ENCODE results near the genes COL25A1 and MCUB.

DNA sequence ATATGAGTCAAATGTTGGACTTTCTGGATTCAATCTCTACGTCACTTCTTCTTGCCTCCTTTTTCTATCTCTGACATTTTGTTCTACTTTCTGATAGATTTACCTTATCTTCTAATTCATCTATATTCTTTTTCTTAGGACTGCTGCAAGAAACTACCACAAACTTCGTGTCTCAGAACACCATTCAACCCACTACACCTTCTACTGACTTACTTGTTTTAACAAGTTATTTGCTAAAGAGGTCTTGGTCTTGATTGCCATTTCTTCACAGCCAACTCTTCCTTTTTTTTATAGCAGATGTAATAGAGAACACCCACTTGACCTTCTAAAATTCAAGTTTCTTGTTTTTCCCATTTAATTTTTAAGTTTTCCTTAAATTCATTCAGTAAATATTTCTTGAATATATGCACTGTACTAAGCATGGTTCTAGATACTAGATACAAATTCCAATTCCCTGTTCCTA lies 7.9 kb downstream of the PPA2 start:
- PRO-cap, result no peak

DNA sequence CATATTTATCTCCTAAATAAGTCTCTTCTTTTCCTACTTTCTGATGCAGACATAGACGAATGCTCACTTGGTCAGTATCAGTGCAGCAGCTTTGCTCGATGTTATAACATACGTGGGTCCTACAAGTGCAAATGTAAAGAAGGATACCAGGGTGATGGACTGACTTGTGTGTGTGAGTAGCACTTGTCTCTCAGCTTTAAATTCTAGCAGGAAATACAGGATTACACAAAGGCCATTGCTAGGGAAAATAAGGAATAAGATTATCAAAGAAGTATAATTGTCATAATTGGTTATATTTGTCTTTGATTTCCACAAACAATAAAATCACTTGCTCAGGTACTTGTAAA lies 45.2 kb downstream of the NPNT start:
- PRO-cap, result no peak

GRCh38 chr4:106316672-106317049 lies 311 bp downstream of the AIMP1 start:
- PRO-cap, result no peak

- PRO-cap, result no peak
These were observed 13.2 kb downstream of the GIMD1 start for GRCh38 chr4:106355354-106355718.

DNA sequence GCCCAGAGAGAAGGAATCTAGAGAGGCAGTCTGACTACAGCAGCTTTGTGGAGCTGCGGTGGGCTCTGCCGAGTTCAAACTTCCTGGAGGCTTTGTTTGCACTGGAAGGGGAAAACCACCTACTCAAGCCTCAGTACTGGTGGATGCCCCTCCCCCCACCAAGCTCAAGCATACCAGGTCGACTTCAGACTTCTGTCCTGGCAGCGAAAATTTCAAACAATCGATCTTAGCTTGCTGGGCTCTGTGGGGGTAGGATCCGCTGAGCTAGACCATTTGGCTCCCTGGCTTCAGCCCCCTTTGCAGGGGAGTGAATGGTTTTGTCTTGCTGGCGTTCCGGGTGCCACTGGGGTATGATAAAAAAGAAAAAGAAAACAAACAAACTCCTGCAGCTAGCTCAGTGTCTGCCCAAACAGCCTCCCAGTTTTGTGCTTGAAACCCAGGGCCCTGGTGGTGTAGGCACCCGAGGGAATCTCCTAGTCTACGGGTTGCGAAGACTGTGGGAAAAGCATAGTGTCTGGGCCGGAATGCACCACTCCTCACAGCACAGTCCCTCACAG lies 57.6 kb downstream of the DKK2 start:
- PRO-cap, result no peak

DNA sequence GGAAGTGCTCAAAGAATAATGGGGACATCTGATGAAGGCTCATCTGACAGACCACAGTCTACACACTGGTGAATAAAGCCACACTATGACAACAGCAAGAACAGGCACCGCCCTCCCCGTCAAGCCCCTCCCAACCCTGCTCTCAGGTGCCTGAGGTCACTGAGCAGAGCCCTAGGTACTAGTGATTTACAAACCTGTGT lies 73.6 kb downstream of the PAPSS1 start:
- PRO-cap, result no peak

GRCh38 chr4:107826076-107827173 lies 1.7 kb downstream of the SGMS2 start:
- PRO-cap, result no peak

DNA sequence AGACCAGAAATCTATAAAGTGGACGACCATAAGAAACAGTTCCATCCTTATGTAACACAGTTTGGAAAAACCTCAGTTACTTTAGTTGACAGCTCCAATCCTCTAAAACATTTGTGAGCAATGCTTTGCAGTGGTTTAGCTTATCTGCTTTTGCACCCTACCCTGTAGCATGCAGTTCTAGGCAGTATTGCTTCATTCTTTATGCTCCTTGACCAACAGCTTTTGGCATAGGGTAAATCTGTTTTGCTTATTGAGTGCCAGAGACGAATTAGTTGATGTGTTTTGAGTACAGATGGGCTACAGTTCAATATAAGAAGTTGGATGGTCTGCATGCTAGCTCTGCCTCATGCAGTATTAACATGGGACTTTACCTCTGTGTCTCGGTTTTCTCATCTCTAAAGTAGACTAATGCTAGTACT lies 2.6 kb downstream of the HADH start:
- PRO-cap, result no peak

DNA sequence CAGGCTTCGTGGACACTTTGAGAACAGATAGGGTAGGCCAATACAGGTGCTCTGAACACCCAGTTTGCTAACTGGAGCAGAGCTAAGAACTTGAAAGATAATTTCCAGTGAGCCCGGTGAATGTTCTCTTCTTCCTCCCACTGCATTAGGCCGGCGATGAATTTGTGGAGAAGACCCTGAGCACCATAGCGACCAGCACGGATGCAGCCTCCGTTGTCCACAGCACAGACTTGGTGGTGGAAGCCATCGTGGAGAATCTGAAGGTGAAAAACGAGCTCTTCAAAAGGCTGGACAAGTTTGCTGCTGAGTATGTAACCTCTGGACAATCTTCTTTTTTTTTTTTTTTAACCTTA lies 24.6 kb downstream of the HADH start:
- PRO-cap, result no peak

- PRO-cap, result no peak
These were observed 40.2 kb downstream of the HADH start for GRCh38 chr4:108029988-108030209.

- PRO-cap, result no peak
These were observed 64.4 kb downstream of the HADH start for GRCh38 chr4:108054135-108054459.

- PRO-cap, result no peak
These were observed 87.3 kb downstream of the LEF1 start for GRCh38 chr4:108081324-108081843.

- PRO-cap, result no peak
These were observed 22.4 kb downstream of the LEF1 start for GRCh38 chr4:108146344-108146706.

DNA sequence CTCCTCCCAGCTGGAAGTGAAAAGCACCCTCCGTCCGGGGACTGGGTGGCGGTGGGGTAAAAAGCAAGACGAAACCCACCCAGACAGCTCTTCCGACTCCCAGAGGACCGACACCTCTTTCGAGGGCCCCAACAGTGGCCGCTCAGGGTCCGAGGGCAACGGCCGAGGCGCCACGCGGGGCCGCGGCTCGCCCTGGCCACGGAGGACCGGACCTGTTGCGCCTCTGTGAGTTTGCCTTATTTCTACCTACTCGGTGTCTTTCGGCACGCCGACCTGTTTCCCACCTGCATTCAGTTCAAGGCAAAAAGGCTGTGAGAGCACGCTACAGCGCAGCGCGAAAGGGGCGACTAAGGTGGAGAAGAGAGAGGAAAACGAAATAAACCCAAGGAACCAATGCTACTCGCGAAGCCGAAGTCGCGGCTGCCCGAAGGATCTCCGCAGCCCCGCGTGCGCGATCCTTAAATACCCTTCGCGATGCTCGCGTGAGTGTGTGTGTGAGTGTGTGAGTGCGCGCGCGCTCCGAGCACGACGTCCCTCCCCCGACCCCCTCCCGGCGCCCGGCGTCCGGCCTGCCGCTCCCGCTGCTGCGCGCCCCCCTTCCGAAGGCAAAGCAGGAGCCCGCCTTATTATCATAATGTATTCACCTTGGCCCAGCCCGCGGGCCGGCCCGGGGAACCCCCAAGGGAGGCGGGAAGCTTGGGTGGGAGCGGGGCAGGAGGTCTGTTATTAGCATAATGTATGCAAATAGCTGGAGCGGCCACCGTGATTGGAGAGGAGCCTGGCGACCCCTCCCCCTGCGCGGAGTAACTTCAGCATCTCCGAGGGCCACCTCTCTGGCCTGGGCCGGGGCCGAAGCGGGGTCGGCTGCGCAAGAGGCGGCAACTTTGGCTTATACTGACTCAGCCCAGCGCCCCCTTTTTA lies at the start of gene COL25A1:
Gene COL25A1, minus strand, starts transcription at position 435 of the 921 bp plus-strand sequence.
- PRO-cap, result no peak

DNA sequence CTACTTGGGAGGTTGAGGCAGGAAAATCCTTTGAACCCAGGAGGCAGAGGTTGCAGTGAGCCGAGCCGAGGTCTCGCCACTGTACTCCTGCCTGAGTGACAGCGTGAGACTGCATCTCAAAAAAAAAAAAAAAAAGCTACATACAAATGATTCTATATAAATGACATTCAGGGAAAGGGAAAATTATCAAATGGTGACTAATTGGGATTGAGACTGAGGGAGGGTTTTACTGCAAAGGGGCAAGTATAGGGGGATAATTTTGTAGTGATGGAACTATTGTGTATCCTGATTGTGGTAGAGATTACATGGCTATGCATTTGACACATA lies 31.8 kb upstream of the MCUB start:
- PRO-cap, result no peak

DNA sequence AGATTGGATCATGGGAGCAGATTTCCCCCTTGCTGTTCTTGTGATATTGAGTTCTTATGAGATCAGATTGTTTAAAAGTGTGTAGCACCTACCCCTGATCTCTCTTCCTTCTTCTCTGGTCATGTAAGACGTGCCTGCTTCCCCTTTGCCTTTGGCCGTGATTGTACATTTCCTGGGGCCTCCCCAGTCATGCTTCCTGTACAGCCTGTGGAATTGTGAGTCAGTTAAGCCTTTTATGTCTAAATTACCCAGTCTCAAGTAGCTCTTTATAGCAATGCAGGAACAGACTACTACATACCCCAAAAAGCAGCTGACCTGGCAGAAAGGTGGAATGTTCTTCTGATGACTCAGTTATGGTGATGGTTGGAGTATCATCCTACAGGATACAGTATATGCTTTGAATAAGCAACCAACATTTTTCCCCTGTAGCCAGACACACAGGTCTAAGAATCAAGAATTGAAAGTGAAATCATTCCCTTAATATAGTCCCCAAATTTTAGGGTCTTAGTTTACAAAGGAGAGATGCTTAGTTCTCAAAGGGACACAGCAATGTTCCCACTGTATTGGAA lies 11.3 kb upstream of the MCUB start:
- PRO-cap, result no peak

DNA sequence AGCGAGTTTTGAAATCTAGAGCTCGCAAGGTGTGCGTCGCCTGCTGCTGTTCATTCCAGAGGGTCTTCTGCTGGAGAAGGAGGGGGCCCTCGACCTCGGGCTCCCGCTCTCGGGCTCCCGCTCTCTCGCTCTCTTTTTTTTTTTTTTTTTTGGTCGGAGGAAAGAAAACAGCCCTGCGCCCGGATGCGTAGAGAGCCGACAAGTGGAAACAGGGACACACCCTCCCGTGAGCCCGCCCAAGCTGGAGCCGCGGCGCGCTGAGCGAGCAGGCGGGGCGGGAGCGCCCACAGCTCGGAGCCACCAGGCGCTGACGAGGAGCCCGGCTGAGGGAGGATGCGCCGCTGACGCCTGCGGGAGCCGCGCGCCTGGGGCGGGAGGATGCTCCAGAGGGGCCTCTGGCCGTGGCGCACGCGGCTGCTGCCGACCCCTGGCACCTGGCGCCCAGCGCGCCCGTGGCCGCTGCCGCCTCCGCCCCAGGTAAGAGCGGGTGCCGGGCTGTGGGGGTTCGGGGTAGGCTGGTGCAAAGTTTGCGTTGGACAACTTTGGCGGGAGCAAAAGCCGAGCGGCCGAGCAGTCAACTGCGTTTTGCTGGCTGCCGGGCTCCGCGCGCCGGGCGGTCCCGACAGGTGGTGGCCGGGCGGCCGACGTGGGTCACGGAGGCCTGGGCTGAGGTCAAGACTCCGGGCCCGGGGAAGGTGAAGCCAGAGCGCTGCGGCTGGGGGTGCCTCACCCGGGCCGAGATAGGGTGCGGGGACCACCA lies at the start of gene MCUB:
Gene MCUB, plus strand, starts transcription at position 287 of the 760 bp plus-strand sequence.
- PRO-cap, result bidirectional peak, plus-strand start at position 287 of the sequence, minus-strand start at position 69 of the sequence

- PRO-cap, result no peak
These were observed 851 bp downstream of the PLA2G12A start for GRCh38 chr4:109729052-109729385.

DNA sequence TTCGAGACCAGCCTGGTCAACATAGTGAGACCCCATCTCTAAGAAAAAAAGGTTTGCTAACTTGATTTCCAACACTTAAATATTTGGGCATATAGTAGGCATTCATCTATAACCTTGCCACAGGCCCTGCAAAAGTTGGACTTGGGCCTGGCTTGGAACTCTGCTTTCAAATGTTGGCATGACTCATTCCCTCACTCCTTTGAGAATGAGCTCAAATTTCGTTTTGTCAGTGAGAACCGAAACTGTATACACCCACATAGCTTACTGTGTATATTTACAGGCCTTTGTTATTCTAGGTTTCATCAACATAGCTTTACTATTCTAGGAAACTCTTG lies 88.7 kb upstream of the ELOVL6 start:
- PRO-cap, result no peak

GRCh38 chr4:110533761-110534565 lies 58.0 kb downstream of the ENPEP start:
- PRO-cap, result unidirectional peak, minus-strand start at chr4:110534046

Data from NALM6 (cell line).